Epithelial cell of esophagus (primary cell): ENCODE results near the genes OSBPL1A, KCTD1 and AQP4.

DNA sequence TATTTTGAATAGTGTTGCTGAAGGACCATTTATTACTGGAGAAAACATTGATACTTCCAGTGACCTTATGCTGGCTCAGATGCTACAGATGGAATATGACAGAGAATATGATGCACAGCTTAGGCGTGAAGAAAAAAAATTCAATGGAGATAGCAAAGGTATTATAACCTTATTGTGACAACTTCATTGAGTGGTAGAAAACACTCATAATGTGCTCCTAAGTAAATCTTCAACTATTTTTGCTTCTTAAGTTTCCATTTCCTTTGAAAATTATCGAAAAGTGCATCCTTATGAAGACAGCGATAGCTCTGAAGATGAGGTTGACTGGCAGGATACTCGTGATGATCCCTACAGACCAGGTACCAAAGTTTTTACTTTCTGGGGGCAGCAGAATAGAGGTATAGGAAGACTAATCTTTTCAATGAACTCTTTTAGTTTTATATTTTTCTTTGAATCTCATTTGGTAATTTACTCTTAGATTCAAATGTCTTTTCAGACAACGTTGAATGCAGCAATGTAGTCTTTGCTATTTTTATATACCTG is 10.9 kb downstream of the RIOK3 start:
- RRBS: no CpG with 5 or more reads among the region's 5 CpGs

GRCh38 chr18:23475164-23475454 is 22.0 kb downstream of the RIOK3 start:
- RRBS: no CpG with 5 or more reads among the region's 2 CpGs

- RRBS: no CpG with 5 or more reads among the region's 13 CpGs
Measured at GRCh38 chr18:23495611-23496308, 7.6 kb upstream of the RMC1 start.

- RRBS: no CpG with 5 or more reads among the region's 16 CpGs
Measured at GRCh38 chr18:23518719-23519445, 15.6 kb downstream of the RMC1 start.

- RRBS: no CpG with 5 or more reads among the region's 13 CpGs
Measured at GRCh38 chr18:23584131-23585007, 1.9 kb downstream of the NPC1 start.

DNA sequence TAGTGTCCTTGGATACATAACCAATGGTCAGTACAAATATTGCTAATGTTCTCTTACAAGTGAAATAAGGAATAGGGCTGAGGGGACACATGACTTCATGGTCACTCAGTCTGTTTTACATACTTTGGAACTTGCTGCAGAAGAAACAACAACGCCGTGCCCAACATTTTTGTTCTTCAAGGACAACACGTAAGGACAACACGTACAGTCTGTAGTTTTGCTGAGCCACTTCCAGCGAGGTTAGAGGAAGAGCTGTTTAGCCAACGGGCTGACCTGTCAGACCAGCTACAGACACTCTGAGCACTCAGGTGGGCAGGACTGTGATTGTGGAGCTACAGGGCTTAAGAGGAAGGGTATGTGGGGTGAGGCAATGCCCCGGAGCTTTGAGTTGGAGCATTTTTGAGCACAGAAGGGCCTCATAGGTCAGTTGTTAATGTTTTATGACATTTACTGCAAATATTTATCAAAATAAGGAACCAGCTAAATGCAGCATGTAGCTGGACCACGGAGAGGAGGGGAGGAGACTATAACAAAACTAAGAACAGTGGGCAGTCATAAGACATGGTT is 26.1 kb upstream of the NPC1 start:
- RRBS: no CpG with 5 or more reads among the region's 8 CpGs

DNA sequence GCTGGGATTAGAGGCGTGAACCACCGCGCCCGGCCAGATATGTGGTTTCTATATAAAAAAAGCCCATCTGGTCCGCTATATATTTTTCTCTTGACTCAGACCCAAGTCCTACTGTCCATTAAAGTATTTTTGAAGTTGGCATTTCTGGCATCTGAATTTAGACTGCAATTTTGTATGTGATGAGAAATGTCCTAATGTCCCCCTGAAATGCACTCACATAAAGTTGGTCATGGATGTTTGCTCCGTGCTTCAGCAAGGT is 28.9 kb downstream of the ANKRD29 start:
- RRBS: no CpG with 5 or more reads among the region's 6 CpGs

DNA sequence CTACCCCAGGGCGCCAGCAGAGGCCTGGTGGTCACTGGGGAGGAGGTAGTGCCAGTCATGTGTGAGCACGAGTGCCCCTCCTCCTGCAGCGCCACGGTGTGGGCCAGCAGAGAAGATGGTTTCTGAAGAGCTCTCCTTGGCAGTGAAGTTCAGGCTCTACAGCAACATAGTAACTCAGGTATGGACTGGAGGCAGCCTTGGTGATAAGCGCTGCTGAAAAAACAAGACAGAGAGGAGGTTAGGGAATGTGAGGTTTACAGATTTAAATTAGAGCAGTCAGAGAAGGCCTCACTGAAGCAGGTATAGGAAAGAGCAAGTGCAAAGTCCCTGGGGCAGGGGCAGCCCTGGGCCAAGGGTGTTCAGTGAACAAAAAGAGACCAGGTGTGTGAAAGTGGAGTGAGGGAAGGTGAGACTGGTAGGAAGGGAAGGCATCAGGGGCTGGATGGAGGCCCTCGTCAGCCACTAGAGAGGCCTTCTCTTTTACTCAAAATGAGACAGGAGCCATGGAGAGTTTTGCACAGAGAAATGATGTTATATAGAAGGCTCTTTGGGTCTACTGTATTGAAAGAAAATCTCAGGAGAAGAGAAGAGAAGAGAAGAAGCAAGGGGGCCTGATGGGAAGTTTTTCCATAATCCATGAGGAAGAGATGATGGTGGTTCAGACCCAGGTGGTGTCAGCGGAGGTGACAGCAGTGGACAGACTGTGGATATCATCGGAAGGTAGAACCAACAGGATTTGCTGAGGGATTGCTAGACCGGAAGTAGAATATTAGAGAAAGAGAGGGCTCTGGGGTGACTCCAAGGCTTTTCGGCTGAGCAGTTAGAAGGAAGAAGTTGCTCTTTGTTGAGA is 89.7 kb downstream of the LAMA3 start:
- RRBS: no CpG with 5 or more reads among the region's 10 CpGs

- RRBS: no CpG with 5 or more reads among the region's 9 CpGs
Measured at GRCh38 chr18:23994502-23994913, 20.0 kb upstream of the TTC39C start.

GRCh38 chr18:24027247-24027521 is 12.6 kb downstream of the TTC39C start:
- RRBS: no CpG with 5 or more reads among the region's 5 CpGs

DNA sequence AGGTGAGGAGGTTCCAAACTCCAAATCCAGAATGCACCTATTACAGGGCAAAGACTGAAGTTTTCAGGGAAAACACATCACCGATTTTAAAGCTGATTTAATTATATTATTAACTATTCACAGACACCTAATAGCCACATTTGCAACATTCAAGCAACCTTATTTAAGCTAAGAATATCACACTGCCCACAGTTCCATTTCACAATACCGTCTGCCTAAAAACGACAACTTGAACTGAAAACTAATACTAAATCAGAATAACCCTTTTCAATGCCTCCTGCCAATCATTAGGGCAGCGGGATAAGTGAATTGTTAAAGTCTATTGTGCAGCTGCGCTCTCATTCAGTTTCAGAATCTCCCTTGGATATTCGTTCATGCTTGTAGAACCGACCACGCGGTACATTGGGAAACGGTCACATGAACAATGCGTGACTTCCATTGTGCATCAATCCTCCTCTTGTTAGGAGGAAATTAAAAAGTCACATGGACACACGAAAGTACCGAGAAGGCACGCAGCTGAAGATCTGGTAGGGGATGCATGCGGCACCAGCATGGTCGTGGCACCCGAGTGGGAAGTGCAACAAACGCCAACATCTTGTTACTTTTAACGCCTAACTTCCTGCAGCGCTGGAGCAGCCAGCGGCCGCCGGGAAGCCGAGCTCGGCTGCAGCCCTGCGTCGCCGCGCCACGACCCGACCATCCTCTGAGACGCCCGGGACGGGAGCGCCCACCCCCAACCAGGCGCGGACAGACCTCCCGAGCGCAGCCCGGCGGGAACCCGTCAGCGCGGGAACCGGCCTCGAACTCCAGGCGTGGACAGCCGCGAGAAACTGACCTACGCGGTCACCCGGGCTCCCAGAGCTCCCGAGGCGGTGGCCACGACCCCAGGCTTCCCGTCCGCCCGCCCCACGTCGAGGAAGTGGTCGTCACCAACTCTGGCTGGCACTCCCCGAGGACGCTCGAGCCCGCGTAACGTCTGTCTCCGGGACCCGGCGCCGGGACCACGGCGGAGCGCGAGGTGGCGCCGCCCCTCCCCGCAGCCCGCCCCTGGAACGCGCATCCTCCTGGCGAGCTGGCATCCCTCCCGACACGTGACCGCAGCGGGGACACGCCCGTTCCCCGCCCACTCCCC is at the start of gene OSBPL1A:
Gene OSBPL1A, minus strand, starts transcription at position 1,005 of the 1,132 bp plus-strand sequence.
- RRBS: 2% methylated on average over 26 of the region's 89 CpGs

DNA sequence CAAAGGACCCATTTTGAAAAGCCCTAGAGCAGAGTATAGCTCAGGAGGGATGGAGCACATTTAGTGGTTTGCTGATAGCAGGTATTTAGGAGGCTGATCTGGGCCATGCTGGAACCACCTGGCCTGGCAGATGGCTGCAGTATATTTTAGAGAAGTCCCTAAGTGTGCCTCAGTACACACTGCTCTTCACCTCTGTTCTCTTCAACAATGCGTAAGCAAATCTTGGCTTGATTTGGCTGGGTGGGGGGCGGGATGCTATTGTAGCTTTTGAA is 171.9 kb downstream of the HRH4 start:
- RRBS: no CpG with 5 or more reads among the region's 2 CpGs

DNA sequence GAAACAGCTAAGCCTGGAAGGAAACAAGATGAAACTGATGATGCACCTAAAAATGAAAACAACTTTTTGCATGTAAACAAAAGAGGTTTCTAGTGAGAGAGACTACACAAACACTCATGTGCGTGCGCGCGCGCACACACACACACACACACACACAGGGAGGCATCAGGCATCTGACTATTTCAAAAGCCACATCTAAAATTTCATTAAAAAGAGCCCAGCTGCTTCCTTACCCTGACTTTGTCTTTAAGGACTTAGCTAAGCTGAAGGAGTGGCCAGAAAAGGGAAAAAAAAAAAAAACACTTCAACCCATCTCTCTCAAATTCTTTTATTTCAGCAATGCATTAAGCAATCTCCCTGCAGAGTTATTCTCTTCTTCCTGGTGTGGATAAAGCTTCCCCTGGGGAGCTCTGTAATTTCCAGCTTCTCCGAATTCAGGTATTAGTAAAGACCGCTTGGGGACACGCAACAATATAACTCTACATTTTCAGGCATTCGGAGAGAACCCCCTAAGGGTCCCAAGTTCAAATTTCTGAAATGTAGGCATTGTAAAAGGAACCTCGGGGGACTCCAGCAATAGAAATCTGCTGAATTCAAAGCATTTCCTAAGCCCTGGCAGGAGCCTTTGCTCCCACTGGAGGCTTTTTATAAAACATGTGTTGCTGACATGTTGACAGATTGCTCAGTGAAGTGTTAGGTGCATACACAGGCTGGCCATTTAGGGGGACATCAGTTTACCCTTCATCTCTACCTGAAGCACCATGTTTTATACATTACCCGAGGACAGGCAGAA is 67.0 kb downstream of the ZNF521 start:
- RRBS: no CpG with 5 or more reads among the region's 11 CpGs

GRCh38 chr18:25349906-25350495 is 2.0 kb downstream of the ZNF521 start:
- RRBS: 3% methylated on average over 22 of the region's 67 CpGs

- RRBS: no CpG with 5 or more reads among the region's 12 CpGs
Measured at GRCh38 chr18:26448527-26449321, 99.6 kb downstream of the KCTD1 start.

DNA sequence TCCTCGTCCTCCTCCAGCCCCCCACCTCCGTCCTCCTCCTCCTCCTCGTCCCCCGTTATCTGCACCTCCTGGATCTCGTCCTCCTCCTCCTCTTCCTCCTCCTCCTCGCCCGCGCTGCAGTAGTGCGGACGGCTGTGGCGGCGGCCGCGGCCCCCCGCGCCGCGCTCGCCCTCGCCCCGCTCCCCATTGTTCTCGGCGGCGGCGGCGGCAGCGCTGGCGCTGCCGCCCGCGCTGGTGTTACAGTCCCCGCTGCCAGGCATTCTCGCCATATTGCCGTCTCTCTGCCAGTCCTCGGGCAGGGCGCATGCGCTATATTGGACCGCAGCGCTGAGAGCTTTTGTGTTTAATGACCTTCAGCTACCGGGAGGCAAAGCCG is at the start of gene KCTD1:
Gene KCTD1, minus strand, starts transcription at position 286 of the 376 bp plus-strand sequence.
- RRBS: 0% methylated on average over 1 of the region's 41 CpGs

- RRBS: no CpG with 5 or more reads among the region's 17 CpGs
Measured at GRCh38 chr18:26550039-26550346, 1.6 kb upstream of the KCTD1 start.

- RRBS: no CpG with 5 or more reads among the region's 8 CpGs
Measured at GRCh38 chr18:26865289-26866023, at the start of gene AQP4. AQP4 (minus strand) TSS chr18:26865707.

GRCh38 chr18:26978571-26979003 is 113.1 kb upstream of the AQP4 start:
- RRBS: no CpG with 5 or more reads among the region's 4 CpGs

GRCh38 chr18:27041982-27042617 is 143.0 kb downstream of the CHST9 start:
- RRBS: no CpG with 5 or more reads among the region's 1 CpG